A549 (cell line): Measurements from ENCODE around the gene HIBCH.

DNA sequence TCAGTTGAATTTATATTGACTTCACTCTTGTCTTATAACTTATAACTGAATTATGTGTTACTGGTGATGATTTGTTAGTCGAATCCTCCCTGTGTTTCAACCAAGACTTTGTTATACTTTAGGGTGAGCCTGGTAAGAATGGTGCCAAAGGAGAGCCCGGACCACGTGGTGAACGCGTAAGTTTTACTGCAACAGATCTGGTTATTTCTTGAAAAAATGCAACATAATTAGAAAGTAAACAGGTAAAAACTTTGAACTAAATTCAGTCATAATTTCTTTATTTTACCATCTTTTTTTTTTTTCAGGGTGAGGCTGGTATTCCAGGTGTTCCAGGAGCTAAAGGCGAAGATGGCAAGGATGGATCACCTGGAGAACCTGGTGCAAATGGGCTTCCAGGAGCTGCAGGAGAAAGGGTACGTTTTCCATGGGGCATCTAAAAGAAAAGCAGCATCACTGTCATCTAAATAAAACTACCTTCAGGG lies 20.3 kb downstream of the COL3A1 start:
- PRO-cap = no peak
CAGE:
- cytosol, long polyA plus RNA = no peak
- long polyA plus RNA = no peak
- nucleus, long polyA plus RNA = no peak

- PRO-cap = no peak
CAGE:
- cytosol, long polyA plus RNA = no peak
- long polyA plus RNA = no peak
- nucleus, long polyA plus RNA = start-site peak on the minus strand at chr2:189160705-189160729, 89 and 232 reads in 2 replicates
These were observed 19.0 kb downstream of the COL5A2 start for GRCh38 chr2:189160481-189161099.

DNA sequence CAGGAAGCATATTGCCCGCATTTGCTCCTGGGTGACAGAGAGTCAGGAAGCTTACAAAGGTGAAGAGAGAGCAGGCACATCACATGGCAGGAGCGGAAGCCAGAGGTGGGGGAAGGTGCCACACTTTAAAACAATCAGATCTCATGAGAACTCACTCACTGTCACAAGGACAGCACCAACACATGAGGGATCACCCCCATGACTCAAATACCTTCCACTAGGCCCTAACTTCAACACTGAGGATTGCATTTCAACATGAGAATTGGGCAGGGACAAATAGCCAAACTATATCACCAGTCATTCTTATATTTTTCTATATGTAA lies 124.9 kb upstream of the COL5A2 start:
- PRO-cap = no peak
CAGE:
- cytosol, long polyA plus RNA = no peak
- long polyA plus RNA = no peak
- nucleus, long polyA plus RNA = no peak

- PRO-cap = no peak
CAGE:
- cytosol, long polyA plus RNA = no peak
- long polyA plus RNA = no peak
- nucleus, long polyA plus RNA = no peak
These were observed 103.5 kb upstream of the WDR75 start for GRCh38 chr2:189337850-189338049.

DNA sequence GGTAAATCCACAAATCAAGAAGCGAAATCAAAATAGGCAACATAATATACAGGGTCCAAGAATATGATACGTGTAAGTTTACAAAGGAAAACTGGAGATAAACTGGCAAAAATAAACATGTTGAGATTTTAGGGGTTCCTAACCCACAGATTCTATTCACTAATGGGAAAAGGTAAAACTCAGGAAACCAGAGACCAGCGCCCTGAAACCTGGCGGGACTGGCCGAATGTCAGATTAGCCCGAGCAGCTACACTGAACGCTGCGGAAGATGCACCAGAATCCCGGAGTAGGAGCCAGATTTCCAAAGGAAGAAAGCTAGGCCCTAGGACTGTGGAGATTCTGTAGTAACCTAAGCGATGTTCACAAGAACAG lies 688 bp upstream of the WDR75 start:
- PRO-cap = no peak
CAGE:
- cytosol, long polyA plus RNA = no peak
- long polyA plus RNA = no peak
- nucleus, long polyA plus RNA = no peak

DNA sequence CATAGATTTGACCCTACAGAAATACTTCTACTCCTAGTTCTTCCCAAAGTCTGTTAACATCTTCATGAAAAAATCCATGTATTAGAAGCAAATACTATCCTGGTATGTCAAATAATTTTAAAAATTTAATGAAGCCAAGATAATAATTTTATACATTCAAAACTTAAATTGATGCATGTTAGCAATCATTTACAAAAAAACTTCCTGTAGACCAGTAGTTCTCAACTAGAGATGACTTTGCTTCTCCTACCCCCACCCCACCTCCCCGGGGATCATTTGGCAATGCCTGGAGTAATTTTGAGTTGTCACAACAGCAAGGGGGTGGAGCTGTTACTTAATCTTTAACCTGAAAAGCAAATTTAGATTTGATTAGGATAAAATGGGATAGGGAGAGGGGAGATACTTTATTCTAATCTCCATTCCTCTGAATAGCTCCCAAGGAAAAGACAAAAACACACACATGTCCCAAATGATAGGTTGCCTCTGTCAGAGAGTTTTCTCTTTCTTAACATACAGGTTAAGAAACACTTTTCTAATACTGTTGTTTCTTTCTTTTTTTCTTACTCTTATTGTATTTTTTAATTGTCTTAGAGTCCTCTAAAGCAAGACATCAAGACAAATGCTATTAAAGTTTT lies 4.2 kb downstream of the SLC40A1 start:
- PRO-cap = no peak
CAGE:
- cytosol, long polyA plus RNA = no peak
- long polyA plus RNA = no peak
- nucleus, long polyA plus RNA = no peak

DNA sequence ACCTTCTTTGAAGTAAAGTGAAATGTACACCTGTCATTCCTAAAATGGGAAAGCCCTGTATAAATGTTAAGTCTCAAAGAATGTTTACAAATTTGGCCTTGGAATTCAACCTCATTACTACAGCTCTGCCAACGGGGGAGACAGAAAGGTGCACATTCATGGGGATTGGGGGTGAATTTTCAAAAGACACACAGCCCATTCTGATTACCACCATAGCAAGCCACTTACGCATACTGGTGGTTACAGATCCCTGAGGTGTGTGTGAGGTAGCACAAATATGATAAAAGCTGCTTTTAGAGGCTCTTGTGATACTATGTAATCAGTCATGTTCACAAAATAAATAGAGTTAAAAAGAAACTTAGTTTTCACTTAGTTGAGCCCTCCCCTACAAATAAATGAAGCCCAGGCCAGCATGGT lies 1.1 kb downstream of the ASDURF start:
- PRO-cap = no peak
CAGE:
- cytosol, long polyA plus RNA = no peak
- long polyA plus RNA = no peak
- nucleus, long polyA plus RNA = no peak

DNA sequence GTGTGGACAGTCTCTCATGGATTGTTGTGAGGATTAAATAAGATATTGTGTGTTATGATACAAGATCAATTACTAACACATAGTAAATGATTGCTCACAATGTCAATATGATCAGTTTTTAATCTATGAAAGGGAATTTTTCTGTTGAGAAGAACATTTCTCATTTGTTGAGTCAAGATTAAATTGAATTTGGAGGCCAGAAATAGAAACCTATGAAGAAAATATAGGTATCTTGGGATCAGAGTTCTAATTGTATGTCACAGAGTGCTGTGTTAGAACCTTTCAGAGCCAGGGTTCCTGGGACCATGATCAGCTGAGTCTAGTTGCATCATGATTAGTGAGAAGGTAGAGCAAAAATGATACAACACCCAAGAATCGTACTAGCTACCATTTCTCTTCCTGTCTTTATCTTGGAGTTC lies 72.8 kb downstream of the PMS1 start:
- PRO-cap = no peak
CAGE:
- cytosol, long polyA plus RNA = no peak
- long polyA plus RNA = no peak
- nucleus, long polyA plus RNA = no peak

GRCh38 chr2:190318886-190320202 lies at the start of gene HIBCH:
HIBCH (minus strand) TSS chr2:190319826.
- PRO-cap = bidirectional peak, plus-strand start at chr2:190319953, minus-strand start at chr2:190319748
CAGE:
- cytosol, long polyA plus RNA = no peak
- long polyA plus RNA = no peak
- nucleus, long polyA plus RNA = start-site peak on the minus strand at chr2:190319760-190319832, 341 and 90 reads in 2 replicates

- PRO-cap = no peak
CAGE:
- cytosol, long polyA plus RNA = start-site peak on the plus strand at chr2:190334673-190334712, 17 and 30 reads in 2 replicates
- long polyA plus RNA = no peak
- nucleus, long polyA plus RNA = no peak
These were observed 9.0 kb upstream of the INPP1 start for GRCh38 chr2:190334291-190334864.

DNA sequence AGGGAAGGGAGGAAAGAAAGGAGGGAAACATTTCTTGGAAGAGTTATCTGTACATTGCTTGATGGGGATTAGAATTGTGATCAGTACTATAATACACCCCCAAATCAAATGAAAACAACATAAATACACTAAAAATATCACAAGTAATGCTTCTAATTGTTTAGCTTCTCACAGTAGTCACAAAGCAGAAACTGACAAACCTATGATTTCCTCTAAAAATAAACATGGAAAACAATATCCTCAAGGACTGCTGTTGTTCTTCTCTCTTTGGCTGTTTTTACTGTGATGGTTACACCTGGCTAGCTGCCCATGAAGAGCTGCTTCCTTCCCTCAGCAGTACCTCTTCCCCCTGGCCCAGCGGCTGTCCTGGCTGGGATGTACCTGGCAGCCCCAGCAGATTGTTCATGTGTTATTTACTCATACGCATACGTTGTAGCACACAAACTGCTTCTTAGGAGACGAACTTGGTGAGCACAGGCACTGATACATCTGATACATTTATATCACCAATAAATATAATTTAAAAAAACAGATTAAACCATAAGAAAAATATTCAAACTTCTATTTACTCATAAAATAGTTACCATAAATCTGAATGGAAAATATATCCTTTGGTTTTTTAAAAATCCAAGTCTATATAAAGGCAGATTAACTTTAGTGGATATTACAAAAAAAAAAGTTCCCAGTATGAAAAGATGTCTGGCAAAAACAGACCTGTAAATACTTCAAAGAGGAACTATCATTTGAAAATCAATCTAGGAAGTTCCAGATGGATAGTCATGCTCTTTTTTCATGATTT lies 27.3 kb downstream of the NEMP2 start:
- PRO-cap = no peak
CAGE:
- cytosol, long polyA plus RNA = no peak
- long polyA plus RNA = no peak
- nucleus, long polyA plus RNA = no peak

GRCh38 chr2:190809781-190810482 lies 70.7 kb upstream of the GLS start:
- PRO-cap = no peak
CAGE:
- cytosol, long polyA plus RNA = no peak
- long polyA plus RNA = no peak
- nucleus, long polyA plus RNA = no peak

GRCh38 chr2:190846827-190847225 lies 33.8 kb upstream of the GLS start:
- PRO-cap = no peak
CAGE:
- cytosol, long polyA plus RNA = no peak
- long polyA plus RNA = no peak
- nucleus, long polyA plus RNA = no peak

DNA sequence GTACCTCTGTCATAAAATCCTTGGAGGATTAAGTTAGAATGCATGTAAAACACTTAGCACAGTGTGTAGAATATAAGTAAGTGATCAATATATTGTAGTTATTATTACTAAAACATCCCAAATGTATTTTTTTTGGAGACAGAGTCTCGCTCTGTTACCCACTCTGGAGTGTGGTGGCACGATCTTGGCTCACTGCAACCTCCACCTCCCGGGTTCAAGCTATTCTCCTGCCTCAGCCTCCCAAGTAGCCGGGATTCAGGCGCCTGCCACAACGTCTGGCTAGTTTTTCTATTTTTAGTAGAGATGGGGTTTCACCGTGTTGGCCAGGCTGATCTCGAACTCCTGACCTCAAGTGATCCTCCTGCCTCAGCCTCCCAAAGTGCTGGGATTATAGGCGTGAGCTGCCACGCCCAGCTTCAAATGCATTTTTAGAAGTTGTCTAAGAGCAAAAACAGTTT lies 12.9 kb downstream of the GLS start:
- PRO-cap = no peak
CAGE:
- cytosol, long polyA plus RNA = no peak
- long polyA plus RNA = no peak
- nucleus, long polyA plus RNA = no peak

DNA sequence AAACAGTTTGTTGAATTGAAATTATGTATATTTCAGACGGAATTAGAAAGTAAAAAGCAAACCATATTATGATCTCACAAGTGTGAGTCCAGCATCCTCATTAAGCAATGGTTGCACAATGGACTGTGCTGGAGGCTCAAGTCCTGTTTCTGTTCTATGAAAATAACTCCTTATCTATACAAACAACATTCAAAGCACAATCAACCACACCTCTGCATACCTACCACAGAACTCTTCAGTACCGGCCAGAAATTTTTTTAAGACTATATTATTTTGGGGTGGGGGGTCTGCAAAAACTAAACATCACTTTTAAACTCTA lies 902 bp downstream of the STAT1 start:
- PRO-cap = no peak
CAGE:
- cytosol, long polyA plus RNA = no peak
- long polyA plus RNA = no peak
- nucleus, long polyA plus RNA = no peak

GRCh38 chr2:191013429-191013722 lies 595 bp downstream of the STAT1 start:
- PRO-cap = no peak
CAGE:
- cytosol, long polyA plus RNA = no peak
- long polyA plus RNA = no peak
- nucleus, long polyA plus RNA = no peak

- PRO-cap = bidirectional peak, plus-strand start at chr2:191014336, minus-strand start at chr2:191014156
CAGE:
- cytosol, long polyA plus RNA = no peak
- long polyA plus RNA = no peak
- nucleus, long polyA plus RNA = no peak
These were observed 524 bp upstream of the STAT1 start for GRCh38 chr2:191014266-191015123.

- PRO-cap = no peak
CAGE:
- cytosol, long polyA plus RNA = no peak
- long polyA plus RNA = no peak
- nucleus, long polyA plus RNA = no peak
These were observed 20.8 kb upstream of the STAT4 start for GRCh38 chr2:191171559-191172099.

- PRO-cap = no peak
CAGE:
- cytosol, long polyA plus RNA = no peak
- long polyA plus RNA = no peak
- nucleus, long polyA plus RNA = no peak
These were observed 39.5 kb upstream of the NABP1 start for GRCh38 chr2:191638461-191638824.

DNA sequence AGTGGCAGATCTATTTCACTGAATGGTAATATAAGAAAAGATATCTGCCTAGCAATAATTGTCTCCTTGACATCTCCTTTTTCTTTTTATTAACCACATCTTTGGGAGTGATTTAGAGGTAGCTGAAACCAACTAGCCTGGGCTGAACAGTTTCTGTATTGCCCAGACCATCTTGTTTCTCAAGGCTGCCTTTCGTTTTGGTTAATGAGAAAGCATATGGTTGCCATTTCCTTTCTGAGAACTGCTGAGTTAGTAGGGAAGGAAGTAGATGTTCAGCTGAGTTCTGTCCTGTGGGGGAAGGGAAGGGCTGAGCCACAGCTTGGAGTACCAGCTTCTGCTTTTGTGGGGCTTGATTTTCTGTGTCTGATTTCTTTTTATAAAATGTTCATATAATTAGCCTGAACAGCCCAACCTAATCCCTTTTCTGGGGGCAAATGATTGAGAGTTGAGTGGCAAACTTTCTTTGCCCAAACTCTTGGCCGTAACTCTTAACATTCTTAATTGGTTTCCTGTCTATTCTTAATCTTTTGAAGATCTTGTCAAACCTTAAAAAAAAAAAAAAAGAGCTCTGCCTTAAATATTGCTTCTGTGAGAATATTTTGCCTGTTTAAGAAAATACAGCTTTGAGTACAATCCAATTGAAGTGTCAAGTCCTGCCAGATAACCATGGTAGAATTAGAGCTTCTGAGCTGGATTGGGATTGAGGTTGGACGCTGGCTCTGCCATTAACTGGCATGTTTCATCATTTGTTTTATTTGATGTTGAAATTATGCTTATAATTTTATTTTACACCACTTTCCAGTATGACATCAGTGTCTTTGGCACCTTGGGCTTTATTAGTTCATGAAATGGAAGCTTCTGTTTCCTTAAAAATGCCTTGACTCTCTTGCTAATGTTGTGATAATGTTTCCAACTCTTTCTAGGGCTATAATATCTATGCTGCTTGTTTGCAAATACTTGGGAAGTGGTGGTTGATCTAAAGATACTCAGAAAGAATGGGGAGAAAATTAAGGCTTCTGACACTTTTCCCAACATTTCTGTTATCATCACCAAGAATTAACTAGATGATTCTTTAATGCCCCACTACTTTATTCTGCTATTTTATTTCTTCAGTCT lies 1.8 kb upstream of the NABP1 start:
- PRO-cap = no peak
CAGE:
- cytosol, long polyA plus RNA = no peak
- long polyA plus RNA = no peak
- nucleus, long polyA plus RNA = no peak